Stomach (tissue), 7 donors: Measurements from ENCODE around the gene ROBO1.

DNA sequence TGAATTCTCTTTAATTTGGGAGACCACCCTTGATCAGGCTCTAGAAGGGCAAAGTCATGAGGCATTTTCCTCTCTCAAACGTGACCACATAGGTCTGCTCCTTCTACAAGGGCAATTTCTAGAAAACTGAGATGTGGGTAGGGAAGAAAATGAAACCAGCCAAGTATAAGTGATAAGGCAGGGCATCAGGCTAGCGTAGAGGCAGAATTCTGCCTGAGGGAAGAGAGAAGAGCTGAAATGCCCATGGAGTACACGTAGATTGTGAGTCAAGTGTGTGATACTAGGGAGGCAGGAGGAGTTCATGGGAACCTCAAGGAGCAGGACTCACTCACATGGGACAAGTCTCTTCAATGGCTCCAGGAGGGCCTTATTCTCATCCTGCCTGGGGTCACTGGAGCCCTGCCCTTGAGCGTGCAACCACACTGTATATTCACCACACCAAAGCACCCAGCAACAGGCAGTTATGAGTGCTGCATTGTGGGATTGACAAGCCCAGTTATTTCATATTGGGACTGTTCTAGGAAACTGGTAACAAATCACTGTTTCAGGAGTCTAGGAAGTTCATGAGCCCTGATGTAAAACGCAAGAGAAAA lies 34.8 kb upstream of the PPP4R2 start:
- PRO-cap = no peak
- RAMPAGE, long total RNA, 5 experiments = no peak in any of the 5 experiments
- RRBS = no CpG with 5 or more reads among the region's 5 CpGs

DNA sequence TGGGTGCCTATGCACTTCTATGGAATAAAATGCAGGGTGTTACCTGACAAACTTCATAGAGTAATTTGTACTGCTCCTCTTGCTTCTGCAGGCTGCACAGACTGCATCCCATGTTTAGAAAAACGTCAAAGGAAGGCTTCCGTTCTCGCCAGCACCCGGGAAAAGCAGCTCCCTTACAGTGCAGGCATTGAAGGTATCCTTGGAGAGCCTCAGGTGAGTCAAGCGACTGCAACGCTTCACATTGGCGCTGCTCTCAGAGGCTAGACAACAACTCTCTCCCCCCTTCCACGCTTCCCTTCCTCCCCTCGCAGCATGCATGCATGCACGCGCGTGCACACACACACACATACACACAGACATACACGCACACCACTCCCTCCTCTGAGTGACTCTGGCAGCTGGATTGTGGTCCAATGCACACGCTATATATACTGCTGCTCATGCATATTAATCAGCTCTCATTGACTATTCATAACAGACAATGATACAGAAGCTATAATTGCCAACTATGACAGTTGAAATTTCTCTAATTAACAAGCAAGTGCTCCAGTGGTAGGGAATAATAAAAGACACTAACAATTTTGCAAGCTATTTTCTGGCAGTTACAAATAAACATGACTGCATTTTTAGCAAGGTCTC lies 191.0 kb downstream of the PDZRN3 start:
- PRO-cap = no peak
- RAMPAGE, long total RNA, 5 experiments = start-site peak on the minus strand in 3 of 5 experiments, centred at positions 253 to 300 of the sequence, 13 to 47 reads per replicate
- RRBS = no CpG with 5 or more reads among the region's 14 CpGs

- PRO-cap = no peak
- RAMPAGE, long total RNA, 5 experiments = no peak in any of the 5 experiments
- RRBS = no CpG with 5 or more reads among the region's 4 CpGs
Measured at GRCh38 chr3:73503818-73504039, 121.0 kb downstream of the PDZRN3 start.

- PRO-cap = no peak
- RAMPAGE, long total RNA, 5 experiments = start-site peak on the minus strand in 2 of 5 experiments, at chr3:73534110-73534503 at its widest, 6 to 11 reads per replicate
- RRBS = no CpG with 5 or more reads among the region's 5 CpGs
Measured at GRCh38 chr3:73533937-73534641, 90.7 kb downstream of the PDZRN3 start.

GRCh38 chr3:73813531-73813820 lies 188.7 kb upstream of the PDZRN3 start:
- PRO-cap = no peak
- RAMPAGE, long total RNA, 5 experiments = no peak in any of the 5 experiments
- RRBS = no CpG with 5 or more reads among the region's 2 CpGs

DNA sequence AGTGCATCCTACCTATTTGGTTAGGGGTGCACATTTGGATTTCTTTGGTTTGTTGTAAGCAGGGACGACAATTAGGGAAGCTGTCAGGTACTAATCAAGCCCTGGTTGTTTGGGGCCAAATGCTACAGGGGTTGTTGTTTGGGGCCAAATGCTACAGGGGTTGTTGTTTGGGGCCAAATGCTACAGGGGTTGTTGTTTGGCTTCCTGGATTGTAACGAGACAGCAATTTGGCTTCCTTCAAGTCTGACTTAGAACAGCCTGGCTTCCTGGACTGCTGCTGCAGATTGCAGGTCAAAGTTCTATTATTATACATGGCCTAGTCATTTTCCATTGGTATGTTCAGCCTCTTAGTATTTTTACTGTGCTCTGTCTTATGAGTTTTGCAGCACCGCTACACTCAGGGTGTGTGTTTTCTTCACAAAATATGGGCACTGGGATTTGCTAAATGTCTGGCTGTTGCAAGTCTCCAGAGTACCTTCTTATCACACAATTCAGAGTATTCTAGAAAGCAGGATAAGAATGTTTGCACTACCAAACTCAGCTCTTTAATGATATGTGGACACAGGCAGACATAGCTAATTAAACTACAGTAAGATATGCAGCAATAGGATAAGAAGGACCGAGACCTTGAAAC lies 202.9 kb upstream of the PDZRN3 start:
- PRO-cap = no peak
- RAMPAGE, long total RNA, 5 experiments = no peak in any of the 5 experiments
- RRBS = no CpG with 5 or more reads among the region's 4 CpGs

- PRO-cap = no peak
- RAMPAGE, long total RNA, 5 experiments = no peak in any of the 5 experiments
- RRBS = no CpG with 5 or more reads among the region's 4 CpGs
Measured at GRCh38 chr3:74018473-74018982, 393.8 kb upstream of the PDZRN3 start.

- PRO-cap = no peak
- RAMPAGE, long total RNA, 5 experiments = no peak in any of the 5 experiments
- RRBS = no CpG with 5 or more reads among the region's 10 CpGs
Measured at GRCh38 chr3:75502498-75503112, 161.5 kb upstream of the FRG2C start.

- PRO-cap = unidirectional peak, plus-strand start at chr3:75575341
- RAMPAGE, long total RNA, 5 experiments = no peak in any of the 5 experiments
- RRBS = no CpG with 5 or more reads among the region's 9 CpGs
Measured at GRCh38 chr3:75575255-75575533, 88.9 kb upstream of the FRG2C start.

DNA sequence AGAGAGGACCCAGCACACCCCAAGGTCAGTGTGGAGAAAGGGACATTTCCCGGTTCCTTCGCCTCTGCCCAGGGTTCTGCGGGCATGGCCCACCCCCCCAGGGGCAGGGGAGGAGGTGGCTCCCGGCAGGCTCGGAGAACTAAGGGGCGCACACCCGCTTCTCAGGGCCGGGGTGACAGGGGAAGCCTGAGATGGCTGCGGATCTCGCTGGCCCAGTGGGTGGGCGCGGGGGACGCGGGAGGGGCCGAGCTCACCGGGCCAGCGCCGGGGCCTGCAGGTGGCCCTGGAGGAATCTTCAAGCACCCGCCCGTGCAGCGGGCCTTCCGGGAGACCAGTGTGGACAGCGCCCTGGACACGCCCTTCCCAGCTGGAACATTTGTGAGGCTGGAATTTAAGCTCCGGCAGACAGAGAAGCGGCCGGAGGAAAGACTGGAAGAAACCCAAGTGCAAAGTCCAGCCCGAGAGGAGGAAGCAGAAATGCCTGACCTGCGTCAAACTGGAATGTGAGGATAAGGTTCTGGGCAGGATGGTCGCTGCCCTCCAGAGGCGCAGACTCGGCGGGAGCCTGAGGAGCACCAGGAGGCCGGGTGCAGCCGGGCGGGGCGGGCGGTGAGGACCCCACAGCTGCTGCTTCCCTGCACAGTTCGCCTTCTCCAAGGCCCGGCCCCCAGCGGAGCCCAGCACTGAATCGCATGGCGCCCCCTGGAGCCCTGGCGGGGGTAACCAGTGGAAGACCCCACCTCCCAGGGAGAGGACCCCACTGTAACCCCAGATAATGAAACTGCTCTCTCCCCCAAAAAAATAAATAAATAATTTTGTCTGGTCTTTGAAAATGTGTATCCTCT lies 5.6 kb upstream of the FRG2C start:
- PRO-cap = no peak
- RAMPAGE, long total RNA, 5 experiments = no peak in any of the 5 experiments
- RRBS = 5% methylated on average over 11 of the region's 44 CpGs

DNA sequence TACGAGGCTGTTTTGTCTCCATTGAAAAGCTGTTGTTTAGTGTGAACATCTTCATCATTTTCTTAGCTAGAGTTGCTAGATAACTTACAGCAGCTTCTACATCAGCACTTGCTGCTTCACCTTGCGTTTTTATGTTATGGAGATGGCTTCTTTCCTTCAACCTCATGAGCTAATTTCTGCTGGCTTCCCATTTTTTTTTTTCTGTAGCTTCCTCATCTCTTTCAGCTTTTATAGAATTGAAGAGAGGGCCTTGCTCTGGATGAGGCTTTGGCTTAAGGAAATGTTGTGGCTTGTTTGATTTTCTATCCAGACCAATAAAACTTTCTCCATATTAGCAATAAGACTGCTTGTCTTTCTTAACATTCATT lies 379.8 kb upstream of the ZNF717 start:
- PRO-cap = no peak
- RAMPAGE, long total RNA, 5 experiments = no peak in any of the 5 experiments
- RRBS = no CpG with 5 or more reads among the region's 2 CpGs

- PRO-cap = unidirectional peak, plus-strand start at chr3:78759392
- RAMPAGE, long total RNA, 5 experiments = no peak in any of the 5 experiments
- RRBS = no CpG with 5 or more reads among the region's 3 CpGs
Measured at GRCh38 chr3:78759232-78759629, 1008.6 kb downstream of the ROBO1 start.

DNA sequence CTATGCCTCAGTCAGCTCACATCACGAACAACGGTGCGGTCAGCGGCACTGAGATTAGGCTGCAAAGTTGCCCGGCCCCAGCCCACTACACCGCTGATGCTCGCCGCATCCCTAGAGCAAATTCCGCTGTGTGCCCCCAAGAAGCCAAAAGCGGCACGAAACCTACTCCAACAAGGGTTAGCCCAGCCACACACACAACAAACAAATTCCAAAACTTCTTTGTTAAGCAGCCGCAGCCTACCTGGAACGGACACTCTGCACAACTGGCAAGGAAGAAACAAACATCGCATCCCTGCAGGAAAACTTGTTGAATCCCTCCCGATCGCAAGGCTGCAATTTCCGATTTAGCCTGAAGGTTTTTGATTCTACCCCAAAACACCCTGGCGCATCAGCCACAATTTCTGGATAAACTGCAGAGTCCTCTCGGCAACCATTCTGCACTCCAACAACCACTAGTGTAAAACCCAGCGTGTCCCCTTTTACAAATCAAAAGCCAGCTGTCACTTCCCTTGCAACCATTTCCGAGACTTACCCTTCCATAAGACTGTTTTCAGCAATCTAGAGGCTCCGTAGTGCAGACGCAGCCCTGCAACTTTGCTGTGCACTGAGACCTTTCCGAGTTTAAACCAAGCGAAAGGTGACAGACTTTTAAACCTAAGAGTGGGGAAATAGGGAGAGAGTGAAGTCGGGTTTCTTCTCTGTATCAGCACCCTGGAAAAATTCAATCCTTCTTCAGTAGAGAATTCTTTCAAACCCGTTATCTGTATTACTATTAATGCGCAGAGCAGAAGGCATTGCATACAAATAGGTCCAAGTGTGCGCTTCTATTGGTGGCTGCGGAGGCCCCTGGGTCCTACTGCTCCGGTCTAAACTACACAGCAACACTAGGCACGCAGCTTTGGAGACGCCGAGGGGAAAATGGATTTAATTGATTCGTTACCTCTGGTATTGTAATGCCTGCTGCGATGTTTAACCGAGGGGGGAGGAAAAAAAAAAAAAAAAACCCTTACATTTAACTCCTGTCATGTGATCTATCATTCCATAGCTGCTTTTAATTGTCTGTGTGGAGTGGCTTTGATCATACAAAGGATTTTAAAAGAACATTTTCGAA lies at the start of gene ROBO1:
ROBO1 (minus strand) TSS at position 779 of the 1,111 bp plus-strand sequence.
- PRO-cap = no peak
- RAMPAGE, long total RNA, 5 experiments = no peak in any of the 5 experiments
- RRBS = no CpG with 5 or more reads among the region's 38 CpGs

GRCh38 chr3:81764499-81764982 lies 3.1 kb upstream of the GBE1 start:
- PRO-cap = no peak
- RAMPAGE, long total RNA, 5 experiments = no peak in any of the 5 experiments

DNA sequence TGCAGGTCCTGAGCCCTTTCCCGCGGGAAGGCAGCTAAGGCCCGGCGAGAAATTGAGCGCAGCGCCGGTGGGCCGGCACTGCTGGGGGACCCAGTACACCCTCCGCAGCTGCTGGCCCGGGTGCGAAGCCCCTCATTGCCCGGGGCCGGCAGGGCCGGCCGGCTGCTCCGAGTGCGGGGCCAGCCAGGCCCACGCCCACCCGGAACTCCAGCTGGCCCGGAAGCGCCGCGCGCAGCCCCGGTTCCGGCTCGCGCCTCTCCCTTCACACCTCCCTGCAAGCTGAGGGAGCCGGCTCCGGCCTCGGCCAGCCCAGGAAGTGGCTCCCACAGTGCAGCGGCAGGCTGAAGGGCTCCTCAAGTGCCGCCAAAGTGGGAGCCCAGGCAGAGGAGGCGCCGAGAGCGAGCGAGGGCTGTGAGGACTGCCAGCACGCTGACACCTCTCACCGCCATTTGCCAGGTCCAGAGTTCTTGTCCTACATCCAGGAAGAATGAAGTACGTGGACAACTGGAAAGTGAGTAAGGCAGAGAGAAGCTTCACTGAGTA lies 1456.4 kb upstream of the GBE1 start:
- PRO-cap = no peak
- RAMPAGE, long total RNA, 5 experiments = no peak in any of the 5 experiments
- RRBS = no CpG with 5 or more reads among the region's 40 CpGs

GRCh38 chr3:84548516-84549048 lies 410.2 kb upstream of the CADM2 start:
- PRO-cap = no peak
- RAMPAGE, long total RNA, 5 experiments = no peak in any of the 5 experiments
- RRBS = no CpG with 5 or more reads among the region's 10 CpGs

DNA sequence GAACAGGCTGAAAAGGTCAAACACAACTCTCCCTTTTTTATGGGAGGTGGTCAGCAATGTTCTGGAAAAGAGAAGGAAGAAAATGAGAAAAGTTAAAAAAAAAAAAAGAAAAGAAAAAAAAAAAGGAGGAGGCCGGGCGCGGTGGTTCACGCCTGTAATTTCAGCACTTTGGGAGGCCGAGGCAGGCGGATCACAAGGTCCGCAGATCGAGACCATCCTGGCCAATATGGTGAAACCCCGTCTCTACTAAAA lies 743.1 kb downstream of the VGLL3 start:
- PRO-cap = no peak
- RAMPAGE, long total RNA, 5 experiments = no peak in any of the 5 experiments
- RRBS = no CpG with 5 or more reads among the region's 9 CpGs

DNA sequence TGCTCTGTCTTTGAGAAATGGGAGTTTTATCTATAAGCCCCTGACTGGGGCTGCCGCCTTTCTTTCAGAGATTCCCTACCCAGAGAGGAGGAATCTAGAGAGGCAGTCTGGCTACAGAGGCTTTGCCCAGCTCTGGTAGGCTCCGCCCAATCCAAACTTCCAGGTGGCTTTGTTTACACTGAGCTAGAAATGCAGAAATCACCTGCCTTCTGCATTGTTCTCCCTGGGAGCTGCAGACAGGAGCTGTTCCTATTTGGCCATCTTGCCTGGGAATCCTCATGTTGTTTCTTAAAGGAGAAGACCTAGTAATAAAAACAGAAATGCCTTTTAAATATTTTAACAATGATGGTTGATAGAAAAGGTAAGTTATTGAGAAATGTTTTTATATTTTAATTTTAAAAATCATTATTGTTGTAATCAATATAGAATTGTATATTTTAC lies 114.1 kb downstream of the VGLL3 start:
- PRO-cap = no peak
- RAMPAGE, long total RNA, 5 experiments = no peak in any of the 5 experiments
- RRBS = no CpG with 5 or more reads among the region's 2 CpGs

GRCh38 chr3:86973329-86973987 lies 17.5 kb downstream of the VGLL3 start:
- PRO-cap = no peak
- RAMPAGE, long total RNA, 5 experiments = no peak in any of the 5 experiments
- RRBS = no CpG with 5 or more reads among the region's 3 CpGs

GRCh38 chr3:86991870-86992087 lies 830 bp upstream of the VGLL3 start:
- PRO-cap = no peak
- RAMPAGE, long total RNA, 5 experiments = no peak in any of the 5 experiments
- RRBS = no CpG with 5 or more reads among the region's 5 CpGs